A172 (cell line): ENCODE data around the gene CCNA2.

DNA sequence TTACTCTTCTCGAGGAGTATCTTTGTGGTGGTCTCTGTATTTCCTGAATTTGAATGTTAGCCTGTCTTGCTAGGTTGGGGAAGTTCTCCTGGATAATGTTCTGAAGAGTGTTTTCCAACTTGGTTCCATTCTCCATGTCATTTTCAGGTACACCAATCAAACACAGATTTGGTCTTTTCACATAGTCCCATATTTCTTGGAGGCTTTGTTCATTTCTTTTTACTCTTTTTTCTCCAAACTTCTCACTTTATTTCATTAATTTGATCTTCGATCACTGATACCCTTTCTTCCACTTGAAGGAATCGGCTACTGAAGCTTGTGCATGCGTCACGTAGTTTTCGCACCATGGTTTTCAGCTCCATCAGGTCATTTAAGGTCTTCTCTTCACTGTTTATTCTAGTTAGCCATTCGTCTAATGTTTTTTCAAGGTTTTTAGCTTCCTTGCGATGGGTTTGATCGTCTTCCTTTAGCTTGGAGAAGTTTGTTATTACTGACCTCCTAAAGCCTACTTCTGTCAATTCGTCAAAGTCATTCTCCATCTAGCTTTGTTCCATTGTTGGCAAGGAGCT is 54.3 kb downstream of the SEC24D start:
- RAMPAGE, long total RNA: no peak

DNA sequence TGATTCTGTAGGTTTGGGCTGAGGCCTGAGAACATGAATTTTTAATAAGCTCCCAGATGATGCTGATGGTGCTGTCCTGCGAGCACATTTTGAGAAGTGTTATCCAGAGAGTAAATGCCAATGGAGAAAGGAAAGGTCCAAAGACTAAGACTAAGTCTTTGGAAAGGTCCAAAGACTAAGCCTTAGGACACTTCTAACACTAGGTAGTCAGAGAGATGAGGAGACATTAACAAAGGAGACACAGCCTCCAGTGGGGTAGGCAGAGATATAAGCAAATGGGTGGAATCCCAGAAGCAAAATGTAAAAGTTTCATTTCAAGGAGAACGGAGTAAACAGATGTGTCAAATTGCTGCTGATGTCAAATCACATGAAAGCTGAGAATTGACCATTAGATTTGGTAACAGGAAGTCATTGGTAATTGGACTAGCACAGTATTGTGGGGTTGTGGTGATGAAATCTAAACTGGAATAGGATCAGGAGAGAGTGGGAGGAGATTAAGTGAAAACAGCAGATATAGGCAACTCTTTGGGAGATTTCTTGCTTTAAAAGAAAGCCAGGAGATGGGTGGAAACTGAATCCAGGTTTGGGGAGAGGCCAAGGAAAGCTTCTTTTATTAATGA is 25.2 kb downstream of the SEC24D start:
- RAMPAGE, long total RNA: no peak

DNA sequence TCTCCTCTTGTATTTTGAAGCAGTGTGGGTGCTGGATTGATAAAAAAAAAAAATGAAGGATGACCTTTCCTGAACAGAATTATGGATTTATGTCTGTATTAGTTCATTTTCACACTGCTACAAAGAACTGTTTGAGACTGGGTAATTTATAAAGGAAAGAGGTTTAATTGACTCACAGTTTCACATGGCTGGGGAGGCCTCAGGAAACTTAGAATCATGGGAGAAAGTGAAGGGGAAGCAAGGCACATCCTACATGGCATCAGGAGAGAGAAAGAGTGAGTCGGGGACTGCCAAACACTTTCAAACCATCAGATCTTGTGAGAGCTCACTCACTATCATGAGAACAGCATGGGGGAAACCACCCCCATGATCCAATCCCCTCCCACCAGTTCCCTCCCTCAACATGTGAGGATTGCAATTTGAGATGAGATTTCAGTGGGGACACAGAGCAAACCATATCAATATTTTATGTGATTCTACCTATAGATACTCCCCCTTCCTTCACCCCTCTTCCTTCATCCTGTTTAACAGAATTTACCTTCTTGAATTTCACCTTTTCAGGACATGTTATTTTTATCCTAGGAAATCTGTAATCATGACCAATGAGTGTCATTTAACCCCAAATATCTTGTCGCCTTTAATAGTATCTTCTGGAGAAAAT is 8.4 kb downstream of the SYNPO2 start:
- RAMPAGE, long total RNA: no peak

DNA sequence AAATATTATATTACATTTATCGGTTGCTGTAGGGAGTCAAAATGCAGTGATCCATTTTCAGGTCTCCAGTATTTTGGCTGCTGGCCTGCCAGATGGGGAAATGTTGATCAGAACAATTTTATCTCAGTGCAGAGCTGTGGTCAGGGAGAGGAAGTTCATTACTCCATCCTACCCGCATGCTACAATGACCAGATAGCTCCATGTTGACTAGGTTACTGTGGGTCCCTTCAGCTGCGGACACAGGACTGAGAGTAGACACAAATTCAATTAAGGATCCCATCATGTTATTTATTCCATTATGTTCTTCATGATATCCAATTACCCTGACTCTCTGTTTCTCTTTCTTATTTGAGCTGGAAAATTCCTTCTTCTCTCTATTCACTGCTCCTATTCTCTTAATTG is 16.3 kb downstream of the SYNPO2 start:
- RAMPAGE, long total RNA: no peak

DNA sequence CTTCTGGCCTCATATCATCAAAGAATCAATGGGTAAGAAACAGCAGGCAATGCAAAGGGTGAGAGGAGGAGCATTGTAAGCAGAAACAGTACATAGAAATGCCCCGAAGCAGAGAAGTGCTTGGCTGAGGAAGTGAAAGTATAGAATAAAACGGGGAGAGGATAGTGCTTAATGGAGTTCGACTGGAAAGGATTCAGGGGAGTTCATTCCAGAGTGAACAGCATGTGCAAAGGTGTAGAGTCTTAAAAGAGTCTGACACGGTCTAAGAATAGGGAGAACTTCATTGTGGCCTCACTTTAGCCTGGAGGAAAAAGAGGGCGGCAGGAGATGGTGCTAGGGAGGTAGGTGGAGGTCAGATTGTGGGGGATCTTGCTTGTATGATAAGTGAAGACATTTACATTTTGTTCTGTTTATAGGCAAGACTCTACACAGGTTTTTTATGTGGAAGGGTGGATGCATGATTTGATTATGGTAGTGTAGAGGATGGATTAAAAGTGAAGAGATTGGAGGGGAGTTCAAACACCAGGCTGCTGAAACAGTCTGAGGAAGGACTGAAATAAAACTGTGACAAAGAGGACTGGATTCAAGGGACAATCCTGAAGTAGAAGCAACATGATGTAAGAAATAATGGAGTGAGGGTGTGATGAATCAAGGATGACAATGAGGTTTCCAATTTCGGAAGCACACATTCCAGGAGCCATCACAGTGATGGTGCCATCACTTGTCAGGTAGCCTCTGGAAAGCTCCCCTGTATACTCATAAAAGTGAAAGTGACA is 103.3 kb downstream of the SYNPO2 start:
- RAMPAGE, long total RNA: no peak

DNA sequence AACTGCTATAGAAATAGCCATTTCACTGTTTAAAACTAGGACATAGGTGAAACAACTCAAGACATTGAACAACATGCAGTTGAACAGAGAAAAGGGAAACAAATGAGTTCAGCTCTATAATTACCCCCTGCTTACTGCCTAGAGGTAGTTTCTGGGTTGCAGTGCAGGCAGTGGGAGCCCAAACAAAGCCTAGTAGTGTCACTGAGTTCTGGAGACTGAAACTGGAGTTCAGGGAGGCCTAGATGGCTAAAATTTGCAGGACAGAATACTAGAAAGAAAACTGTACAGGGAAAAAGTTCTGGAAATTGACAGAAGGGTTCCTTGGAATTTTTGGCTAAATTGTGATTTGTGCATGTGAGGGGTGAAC is 37.3 kb downstream of the C4orf3 start:
- RAMPAGE, long total RNA: no peak

DNA sequence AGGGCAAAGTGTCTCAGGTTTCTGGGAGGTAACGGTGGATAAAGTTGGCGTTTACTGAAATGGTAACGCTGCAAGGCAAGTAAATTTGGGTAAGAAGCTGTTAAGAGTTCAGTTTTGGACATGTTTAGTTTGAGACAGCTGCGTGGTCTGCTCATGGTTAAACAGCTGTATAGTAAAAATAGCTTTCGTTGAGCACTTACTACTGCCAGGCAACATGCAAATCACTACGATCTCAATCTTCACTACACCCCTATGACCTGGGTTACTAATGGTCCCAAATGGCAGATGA is 778 bp downstream of the C4orf3 start:
- RAMPAGE, long total RNA: no peak

GRCh38 chr4:120255962-120256855 is 189.6 kb upstream of the MAD2L1 start:
- RAMPAGE, long total RNA: no peak

GRCh38 chr4:121551976-121552371 is 144.8 kb downstream of the ANXA5 start:
- RAMPAGE, long total RNA: no peak

GRCh38 chr4:121767338-121767729 is 2.4 kb upstream of the SMIM43 start:
- RAMPAGE, long total RNA: no peak

- RAMPAGE, long total RNA: start-site peak on the minus strand at chr4:121823792-121823886, 234 and 307 reads in 2 replicates
Observed at GRCh38 chr4:121823365-121824310, at the start of gene CCNA2. Gene CCNA2 (minus strand): TSS chr4:121823883.

- RAMPAGE, long total RNA: no peak
Observed at GRCh38 chr4:122151836-122152148, 339 bp upstream of the BLTP1 start.

GRCh38 chr4:122341626-122342316 is 37.0 kb upstream of the ADAD1 start:
- RAMPAGE, long total RNA: no peak

GRCh38 chr4:122349406-122350028 is 29.3 kb upstream of the ADAD1 start:
- RAMPAGE, long total RNA: no peak

DNA sequence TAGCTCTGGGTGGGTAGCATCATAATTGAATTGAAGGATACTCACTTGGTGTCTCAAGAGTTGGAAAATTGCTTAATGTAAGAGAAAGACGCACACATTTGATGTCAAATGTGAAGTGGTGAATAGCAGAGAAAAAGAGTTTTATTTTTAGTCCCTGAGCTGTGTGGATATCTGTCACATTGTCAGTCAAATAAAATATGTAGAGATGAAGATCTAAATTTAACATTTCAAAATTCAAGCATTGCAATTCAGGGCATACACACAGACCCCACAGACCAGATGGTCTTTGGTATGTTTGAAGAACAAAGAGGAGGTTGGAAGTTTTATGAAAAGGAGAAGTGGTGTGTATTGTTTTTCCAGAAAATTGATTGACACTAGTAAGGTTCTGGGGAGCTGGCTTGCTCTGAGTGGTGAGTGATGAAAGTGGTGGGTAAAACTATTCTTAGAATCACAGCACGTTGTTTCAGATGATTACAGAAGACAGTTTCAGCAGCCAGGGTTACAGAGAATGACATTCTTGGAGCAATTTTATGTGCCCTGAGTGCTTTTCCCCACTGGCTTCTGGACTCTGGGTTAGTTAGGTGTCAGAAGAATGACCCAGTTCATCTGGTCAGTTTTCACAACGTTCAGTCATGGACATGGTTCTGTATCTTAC is 44.9 kb upstream of the BBS12 start:
- RAMPAGE, long total RNA: no peak

GRCh38 chr4:122782995-122783776 is 43.4 kb upstream of the FGF2 start:
- RAMPAGE, long total RNA: no peak

- RAMPAGE, long total RNA: no peak
Observed at GRCh38 chr4:123113128-123113557, 190.3 kb downstream of the SPATA5 start.

- RAMPAGE, long total RNA: no peak
Observed at GRCh38 chr4:123443754-123444049, 47.1 kb downstream of the SPRY1 start.

DNA sequence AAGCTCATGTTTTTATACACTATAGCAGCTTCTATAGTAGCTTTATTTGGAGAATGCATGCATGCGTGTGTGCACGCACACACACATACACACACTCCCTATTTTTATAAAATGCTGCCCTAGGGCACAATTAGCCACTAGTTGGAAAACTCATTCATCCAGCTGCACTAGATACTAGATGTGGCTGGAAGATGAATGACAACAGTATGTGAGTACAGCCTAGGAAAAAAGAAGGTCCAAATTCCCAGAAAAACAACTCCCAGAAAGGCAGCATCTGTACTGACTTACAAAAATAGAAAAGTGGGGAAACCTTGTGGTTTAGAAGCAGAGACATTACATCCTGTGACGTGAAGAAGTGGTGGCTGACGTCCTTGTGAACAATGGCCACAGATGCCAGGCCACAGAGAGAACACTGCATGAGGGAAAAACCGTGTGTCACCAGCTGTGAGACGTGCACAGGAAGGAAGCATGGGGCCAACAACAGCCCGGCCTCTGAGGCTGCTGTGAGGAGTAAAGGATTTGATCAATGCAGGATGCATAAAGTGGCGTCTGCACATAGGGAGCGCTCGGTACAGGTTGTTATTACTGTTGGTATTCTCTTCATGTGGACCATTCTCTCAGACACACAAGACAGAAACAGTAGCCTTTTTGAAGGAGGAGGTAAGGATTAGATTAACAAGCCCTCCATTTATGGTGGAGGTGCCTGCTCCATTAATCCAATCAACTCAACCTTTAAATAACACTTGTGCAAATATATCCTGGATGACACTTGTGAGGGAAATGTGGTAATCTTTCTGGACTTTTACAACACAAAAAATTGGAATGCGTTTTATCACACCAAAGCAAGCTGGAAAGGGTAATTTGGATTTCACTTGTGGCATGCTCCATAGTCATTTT is 81.3 kb downstream of the SPRY1 start:
- RAMPAGE, long total RNA: no peak

DNA sequence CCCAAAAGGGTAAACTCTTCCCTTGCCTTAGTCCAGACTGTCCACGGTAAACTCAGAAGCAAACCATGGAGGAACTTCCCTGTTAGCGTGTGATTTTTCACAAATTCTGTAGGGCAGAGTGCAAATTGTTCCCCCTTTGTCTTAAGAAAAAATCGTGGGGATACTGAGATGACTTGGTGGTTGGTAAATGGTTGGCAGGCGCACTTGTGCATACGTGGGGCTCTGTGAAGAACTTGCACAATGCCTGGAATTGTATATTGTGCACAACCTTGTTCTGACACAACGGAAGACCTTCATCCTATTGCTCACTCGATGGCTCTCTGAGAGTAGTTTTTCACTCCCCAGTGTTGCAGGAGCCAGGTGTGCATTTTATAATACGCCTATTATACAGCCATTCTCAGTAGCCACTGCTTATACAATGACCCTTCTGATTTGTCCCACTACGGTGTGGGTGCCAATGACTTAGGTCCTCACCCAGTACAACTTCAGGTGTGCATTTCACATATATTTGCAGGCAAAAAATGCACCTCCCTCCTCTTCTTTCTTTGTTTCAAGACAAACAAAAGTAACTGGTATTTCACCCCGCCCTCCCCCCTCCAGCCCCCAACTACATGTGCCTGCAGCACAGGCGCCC is 150.1 kb downstream of the SPRY1 start:
- RAMPAGE, long total RNA: no peak